AG04450 (cell line): ENCODE data around the genes SLC26A2 and PDGFRB.

- CAGE, long polyA plus RNA, result no peak
- RRBS, result no CpG with 5 or more reads among the region's 6 CpGs
These were observed 13.8 kb downstream of the PDE6A start for GRCh38 chr5:149930598-149931327.

GRCh38 chr5:149938895-149939486 is 5.6 kb downstream of the PDE6A start:
- CAGE, long polyA plus RNA, result no peak
- RRBS, result no CpG with 5 or more reads among the region's 5 CpGs

DNA sequence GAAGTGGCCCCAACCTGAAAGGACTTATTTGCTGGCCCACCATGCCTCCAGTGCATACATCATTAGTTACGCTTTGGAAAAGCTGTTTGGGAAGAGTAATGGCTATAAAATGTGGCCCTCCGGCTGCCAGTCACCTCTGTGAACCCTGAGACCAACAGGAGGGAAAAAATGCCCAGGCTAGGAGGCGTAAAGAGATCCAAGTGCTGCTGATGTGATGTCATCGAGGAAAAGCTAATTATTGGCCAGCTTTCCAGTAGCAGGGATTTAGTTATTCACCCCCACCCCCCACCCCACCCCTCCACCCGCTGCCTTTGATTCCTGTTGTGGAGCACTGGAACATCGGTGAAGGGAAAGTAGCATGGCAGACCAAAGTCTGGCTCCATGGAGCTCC is 2.6 kb upstream of the SLC26A2 start:
- CAGE, long polyA plus RNA, result no peak
- RRBS, result no CpG with 5 or more reads among the region's 6 CpGs

DNA sequence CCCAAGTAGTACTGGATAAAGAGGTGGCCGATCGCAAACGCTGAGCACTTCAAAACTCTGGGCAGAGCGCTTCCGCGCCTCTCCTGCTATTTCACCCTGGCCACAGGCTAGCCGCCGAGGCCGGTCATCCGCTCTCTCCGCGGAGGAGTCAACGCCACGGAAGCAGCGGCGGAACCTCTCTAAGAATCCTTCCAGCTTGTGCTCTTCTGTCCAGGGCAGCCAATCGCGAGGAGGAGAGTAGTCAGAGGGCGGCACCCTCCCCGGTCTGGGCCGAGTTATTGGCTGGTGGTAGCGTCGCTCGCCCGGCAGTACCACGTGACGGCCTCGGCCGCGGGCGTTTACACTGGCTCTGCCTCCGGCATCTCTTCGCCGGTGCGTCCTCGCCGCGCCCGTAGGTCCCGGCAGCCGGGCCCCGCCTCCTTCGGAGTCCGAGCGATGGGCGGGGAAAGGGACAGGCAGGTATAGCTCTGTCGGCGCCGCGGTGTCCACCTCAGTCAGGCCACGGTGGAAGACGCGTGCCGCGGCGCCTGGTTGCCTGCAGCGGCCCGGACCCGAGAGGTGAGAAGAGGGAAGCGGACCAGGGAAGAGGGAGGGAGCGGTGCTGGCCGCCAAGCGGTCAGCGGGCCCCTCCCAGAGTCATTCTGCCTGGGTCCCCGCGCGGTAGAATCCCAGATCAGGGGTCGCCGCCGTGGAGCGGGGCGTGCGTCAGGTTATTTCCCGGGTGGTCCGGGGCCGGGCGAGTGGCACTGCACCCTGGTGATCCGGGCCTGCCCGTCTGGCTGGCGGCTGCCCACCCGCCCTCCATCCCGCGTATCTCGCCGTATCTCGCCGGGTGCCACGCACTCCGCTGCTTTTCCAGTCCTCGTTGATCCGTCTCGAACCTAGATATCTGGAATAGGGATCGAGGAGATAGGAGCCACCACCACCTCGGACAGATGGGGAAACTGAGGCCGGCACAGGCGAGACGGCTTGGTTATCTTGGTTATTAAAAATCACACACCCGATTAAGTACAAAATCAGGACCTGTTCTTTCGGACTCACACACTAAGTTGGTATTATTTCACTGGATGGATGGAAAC is at the start of gene SLC26A2:
Gene SLC26A2 (plus strand): TSS at position 337 of the 1,079 bp plus-strand sequence.
- CAGE, long polyA plus RNA, result no peak
- RRBS, result 2% methylated on average over 21 of the region's 99 CpGs

DNA sequence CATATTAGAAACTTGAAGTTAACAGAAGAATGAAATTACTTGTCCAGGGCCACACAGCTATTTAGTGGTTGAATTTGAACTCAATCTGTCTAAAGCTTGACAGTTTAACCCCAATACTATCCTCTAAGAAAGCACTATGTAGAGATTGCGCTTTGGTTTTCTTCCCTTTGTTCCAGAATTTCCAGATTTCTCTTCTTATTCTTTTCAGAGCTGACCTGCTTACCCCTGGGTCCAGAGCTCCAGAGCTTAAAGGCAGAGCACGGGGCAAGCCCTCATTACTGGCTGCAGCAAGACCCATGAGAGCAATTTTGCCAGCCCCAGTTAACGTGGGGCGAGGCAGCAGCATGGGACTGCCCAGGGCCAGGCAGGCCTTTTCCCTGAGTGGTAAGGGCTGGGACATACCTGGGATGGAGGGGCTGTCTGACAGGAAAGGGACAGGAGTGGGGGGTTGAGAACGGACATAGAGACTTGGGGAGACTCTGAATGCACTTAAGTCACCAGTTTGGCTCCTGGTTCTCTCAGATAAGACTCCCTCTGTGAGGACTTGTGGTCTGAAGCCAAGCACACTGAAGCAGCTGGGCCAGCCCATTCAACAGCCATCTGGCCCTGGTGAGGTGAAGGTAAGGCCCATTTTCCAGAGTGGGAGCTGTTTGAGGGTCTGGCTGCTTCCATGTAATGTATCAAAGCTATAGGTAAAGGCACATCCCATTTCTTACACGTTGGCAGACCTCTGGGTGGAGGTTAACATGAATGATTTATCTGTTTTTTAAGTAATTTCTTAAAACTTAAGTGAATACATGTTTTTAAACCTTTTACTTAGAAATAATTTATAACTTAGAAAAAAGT is 26.2 kb downstream of the HMGXB3 start:
- CAGE, long polyA plus RNA, result no peak
- RRBS, result no CpG with 5 or more reads among the region's 6 CpGs

DNA sequence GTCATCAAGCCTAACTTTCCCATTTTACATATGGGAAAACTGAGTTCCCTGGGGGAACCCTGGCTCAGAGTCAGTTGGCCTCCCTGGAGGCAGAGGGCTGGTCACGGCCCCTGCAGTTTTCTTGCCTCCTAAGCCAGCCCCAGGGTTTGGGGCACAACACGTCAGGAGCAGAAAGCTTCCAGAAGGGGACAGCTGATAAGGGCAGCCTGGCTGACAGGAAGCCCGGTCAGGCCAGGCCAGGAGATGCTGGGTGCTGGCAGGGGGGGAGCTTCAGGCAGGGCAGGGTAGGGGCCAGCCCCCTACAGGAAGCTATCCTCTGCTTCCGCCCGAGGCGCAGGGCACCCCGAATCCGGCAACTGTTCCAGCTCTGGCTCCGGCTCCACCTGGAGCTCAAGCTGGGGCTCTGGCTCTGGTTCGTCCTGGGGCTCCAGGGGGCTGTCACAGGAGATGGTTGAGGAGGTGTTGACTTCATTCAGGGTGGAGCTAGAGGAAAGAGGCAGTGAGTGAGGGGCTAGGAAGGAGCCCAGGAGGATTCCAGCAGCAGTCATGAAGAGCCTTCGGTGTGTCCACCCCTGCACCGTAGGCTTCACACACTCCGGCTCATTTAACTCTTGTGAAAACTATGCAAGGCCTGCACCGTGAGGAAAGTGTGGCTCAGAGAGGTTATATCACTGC is 29.2 kb upstream of the CSF1R start:
- CAGE, long polyA plus RNA, result no peak
- RRBS, result no CpG with 5 or more reads among the region's 14 CpGs

DNA sequence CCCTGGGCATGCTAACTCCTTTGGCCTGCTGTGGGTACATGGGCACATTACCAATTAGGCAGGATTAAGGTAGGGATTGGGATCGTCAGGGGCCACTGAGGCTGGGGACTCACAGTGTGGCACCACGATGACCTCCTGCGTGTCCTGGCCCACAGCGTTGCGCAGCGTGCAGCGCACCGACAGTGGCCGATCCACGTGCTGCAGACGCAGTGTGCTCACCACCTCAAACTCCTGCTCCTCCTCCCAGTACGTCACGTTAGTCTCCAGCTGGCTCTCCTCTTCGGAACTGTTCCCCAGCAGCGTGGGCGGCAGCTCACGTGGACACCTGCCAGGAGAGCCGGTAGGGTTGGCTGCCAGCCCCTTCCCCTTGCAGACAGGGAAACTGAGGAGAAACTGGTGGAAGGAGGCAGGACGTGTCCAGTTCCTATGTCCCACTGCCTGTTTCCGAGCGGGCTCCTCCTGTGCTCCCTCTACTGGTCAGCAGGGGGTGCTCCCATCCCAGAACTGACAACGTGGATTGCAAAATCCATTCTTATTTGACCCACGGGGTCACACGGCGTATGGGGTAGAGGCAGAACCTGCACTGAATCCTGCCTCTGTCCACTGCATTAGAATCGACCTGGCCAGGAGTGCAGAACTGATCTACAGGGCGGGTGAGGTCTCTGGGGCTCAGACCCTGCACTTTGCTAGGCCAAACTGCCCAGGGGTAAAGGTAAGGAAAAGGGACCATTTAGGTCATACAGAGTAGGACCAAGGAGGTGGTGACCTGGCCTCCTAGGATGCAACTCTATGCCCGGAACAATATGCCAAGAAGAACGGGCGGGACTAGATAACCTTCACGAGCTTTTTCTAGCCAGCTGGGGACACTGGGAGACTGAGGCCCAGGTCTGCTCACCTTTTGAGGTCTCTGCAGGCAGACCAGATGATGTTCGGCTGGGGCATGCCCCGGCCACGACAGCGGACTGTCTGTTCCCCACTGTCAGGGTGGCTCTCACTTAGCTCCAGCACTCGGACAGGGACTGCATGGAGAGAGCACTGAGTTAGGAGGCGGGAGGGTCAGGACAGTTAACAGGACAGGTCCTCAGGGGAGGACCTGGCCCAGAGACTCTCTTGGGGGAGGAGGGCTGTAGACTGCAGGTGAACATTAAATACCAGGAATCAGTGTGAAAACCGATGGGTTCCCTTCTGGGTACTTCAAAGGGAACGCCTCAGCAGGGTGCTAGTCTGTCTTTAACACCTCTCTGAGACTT is 25.6 kb downstream of the PDGFRB start:
- CAGE, long polyA plus RNA, result no peak
- RRBS, result no CpG with 5 or more reads among the region's 39 CpGs

DNA sequence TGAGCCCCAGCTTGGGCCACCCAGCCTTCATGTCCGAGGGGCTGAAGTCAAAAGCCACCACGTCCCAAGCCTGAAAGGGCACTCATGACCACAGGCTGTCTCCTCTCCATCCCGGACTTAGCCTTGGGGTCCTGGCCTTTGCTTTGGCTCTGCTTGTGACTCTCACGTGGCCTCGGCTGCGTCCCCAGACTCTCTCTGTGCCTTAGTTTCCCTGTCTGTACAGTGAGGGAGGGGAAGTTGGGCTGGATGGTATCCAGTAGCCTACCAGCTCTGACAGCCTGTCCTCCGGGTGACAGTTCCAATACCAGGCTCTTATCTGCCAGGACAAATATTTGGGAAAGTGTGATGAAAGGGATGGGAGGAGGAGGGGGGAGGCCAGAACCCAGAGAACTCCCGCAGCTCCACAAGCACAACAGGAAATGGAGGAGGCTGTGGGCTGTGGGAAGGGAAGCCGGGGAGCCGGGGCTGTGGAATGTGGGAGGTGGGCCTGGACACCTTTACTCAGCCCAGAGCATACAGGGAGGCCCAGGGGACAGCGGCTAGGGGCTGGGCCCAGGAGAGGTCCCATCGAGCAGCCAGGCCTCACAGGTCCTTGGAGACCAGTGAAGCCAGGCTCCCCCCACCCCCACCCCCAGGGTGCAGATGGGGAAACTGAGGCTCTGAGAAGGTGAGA is 18.4 kb downstream of the PDGFRB start:
- CAGE, long polyA plus RNA, result no peak
- RRBS, result no CpG with 5 or more reads among the region's 12 CpGs

DNA sequence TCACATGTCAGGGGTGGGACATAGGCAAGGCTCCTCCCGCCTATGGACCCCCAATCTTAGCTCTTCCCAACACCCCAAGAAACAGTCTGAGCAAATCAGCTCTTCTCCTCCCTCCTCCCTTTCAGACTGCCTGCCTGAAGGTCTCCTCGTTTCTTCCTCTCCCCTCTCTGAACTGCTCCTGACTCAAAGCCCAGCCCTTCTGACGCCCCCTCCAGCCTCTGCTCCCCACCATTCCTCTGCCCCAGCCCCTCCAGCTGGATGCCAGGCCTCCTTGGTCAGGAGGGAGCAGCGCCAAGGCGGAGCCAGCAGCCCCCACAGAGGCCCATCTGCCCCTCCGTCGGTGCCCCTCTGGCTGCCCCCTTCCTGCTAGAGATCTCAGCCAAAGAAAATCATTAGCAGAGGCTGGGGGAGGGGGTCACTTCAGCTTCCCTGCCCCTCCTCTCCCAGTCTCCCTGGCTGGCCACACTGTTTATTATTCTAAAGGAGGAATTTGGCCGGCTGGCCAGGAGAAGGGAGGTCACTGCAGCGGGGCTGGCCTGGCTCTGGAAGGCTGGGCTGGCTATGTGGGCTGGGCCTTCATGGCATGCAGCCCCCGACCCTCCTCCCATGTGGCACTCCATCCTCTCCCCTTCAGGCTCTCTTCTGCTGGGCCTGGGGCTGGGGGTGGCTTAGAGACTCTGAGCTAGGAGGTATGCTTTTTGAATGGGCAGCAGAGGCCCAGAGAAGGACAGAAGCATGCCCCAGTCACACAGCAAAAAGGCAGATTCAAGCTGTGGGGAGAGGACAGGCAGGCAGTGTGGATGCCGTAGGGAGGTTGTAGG is 17.0 kb downstream of the PDGFRB start:
- CAGE, long polyA plus RNA, result no peak
- RRBS, result no CpG with 5 or more reads among the region's 11 CpGs

GRCh38 chr5:150152362-150153039 is 3.1 kb downstream of the PDGFRB start:
- CAGE, long polyA plus RNA, result no peak
- RRBS, result no CpG with 5 or more reads among the region's 5 CpGs

GRCh38 chr5:150155352-150156560 is at the start of gene PDGFRB:
TSS of gene PDGFRB (minus strand) at chr5:150155845.
- CAGE, long polyA plus RNA, result start-site peak on the minus strand at chr5:150155625-150155846, 2,616 and 1,680 reads in 2 replicates
- RRBS, result no CpG with 5 or more reads among the region's 29 CpGs

DNA sequence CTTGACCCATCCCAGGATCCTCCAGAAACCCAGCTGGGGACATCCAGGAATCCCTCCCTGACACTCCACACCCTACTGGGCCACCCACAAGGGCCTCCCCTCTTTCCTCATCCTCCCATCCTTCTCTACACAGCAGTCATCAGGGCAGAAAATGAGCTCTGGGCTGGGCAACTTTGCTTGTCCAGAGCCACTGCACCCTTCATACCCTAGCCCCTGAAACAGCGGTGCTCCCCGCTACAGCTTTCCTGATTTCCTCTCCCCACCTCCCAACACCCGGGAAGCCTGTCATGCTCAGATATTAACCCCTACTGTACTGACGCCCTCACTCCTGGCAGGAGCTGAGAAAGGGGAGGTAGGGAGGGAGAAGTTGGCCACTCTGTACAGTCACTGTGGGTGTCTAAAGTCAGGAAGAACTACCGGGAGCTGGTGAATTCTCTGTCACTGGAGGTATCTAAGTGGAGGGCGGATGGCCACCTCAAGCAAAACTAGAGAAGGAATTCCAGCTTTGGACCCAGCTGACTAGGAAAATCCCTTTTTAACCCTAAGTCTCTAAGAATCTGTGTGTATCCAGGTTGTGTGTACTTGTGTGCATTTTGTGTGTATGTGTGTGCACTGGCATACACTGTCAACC is 760 bp downstream of the CAMK2A start:
- CAGE, long polyA plus RNA, result no peak
- RRBS, result no CpG with 5 or more reads among the region's 6 CpGs

- CAGE, long polyA plus RNA, result no peak
- RRBS, result no CpG with 5 or more reads among the region's 1 CpG
These were observed 26.1 kb downstream of the TCOF1 start for GRCh38 chr5:150383641-150383940.

DNA sequence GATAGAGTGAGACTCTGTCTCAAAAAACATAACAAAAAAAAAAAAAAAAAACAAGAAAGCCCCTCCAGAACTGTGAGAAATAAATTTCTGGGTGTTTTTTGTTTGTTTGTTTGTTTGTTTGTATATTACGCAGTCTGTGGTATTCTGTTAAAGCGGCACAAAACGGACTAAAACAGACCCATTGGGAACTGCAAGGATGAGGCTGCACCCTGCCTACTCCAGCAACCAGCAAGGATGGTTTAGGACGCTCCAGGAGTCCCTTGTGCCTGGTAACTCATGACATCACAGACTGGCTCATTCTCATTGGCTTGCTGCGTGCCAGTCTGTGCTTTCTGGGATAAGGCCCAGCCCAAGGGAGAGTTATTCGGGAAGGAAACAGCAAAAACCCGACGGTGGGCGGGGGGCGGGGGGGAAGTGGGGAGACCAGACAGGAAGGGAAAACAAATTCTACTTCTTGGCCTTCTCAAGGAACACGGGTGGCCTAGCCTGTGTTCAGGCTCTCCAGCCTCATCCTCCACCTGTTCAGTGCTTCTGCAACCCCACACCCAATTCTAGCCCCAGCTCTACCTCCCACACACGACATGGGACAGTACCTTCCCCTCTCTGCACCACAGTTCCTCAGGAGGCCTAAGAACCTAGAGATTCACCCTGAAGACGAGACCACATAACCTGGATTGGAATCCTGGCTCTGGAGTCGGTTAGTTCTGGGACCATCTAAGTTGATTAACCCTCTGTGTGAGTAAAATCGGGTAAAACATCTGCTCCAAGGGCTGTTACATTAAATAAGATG is 2.8 kb downstream of the CD74 start:
- CAGE, long polyA plus RNA, result no peak
- RRBS, result no CpG with 5 or more reads among the region's 15 CpGs

DNA sequence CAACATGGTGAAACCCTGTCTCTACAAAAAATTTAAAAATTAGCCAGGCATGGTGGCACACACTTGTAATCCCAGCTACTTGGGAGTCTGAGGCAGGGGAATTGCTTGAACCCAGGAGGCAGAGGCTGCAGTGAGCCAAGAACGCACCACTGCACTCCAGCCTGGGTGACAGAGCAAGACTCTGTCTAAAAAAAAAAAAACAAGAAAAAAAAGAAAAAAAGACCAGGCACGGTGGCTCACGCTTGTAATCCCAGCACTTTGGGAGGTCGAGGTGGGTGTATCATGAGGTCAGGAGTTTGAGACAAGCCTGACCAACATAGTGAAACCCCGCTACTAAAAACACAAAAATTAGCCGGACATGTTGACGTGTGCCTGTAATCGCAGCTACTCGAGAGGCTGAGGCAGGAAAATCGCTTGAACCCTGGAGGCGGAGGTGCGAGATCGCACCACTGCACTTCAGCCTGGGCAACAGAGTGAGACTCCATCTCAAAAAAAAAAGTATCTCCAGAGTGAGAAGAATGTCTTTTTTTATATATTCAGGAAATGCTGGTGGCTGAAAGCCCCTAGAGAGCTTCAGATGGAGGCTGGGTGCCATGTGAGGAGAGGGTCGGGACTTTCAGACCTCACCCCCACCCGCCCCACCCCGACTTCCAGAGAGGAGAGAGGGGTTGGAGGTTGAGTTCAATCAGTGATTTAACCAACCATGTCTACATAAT is 1.6 kb upstream of the CD74 start:
- CAGE, long polyA plus RNA, result no peak
- RRBS, result no CpG with 5 or more reads among the region's 16 CpGs

GRCh38 chr5:150489825-150490654 is 17.9 kb upstream of the NDST1 start:
- CAGE, long polyA plus RNA, result no peak
- RRBS, result no CpG with 5 or more reads among the region's 7 CpGs

- CAGE, long polyA plus RNA, result no peak
- RRBS, result no CpG with 5 or more reads among the region's 9 CpGs
These were observed 27.0 kb downstream of the NDST1 start for GRCh38 chr5:150534816-150535357.

DNA sequence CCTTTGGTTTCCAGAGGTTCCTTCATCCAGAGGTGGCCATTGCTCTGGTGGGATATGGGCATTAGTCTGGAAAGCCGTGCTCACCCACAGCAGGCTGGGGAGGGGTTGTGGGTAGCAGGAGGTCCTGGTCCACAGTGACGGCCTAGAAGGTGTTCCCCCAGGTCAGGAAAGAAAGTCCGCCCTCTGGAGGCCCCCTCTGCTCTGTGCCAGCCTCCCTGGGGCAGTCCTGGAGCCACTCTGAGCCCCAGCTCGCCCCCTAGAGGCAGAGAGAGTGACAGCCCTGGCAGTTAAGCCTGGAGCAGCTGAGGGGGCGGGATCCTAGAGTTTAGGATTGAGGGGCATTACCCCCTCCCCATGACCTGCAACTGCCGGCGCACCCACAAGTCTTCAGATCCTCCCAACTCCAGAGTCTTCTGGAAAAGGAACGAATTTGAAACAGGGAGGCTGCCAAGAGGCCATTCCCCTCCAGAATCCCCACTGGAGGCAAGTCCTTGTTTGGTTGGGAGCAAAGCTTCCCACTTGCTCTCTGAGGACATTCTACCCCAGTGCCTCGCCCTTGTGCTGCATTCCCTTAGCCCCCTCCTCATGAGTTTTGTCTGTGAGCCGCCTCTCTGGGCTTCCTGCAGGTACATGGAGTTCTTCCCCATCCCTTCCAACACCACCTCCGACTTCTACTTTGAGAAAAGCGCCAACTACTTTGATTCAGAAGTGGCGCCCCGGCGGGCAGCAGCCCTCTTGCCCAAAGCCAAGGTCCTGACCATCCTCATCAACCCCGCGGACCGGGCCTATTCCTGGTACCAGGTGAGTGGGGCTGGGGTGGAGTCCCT is 37.0 kb downstream of the NDST1 start:
- CAGE, long polyA plus RNA, result no peak
- RRBS, result 96% methylated on average over 5 of the region's 18 CpGs

DNA sequence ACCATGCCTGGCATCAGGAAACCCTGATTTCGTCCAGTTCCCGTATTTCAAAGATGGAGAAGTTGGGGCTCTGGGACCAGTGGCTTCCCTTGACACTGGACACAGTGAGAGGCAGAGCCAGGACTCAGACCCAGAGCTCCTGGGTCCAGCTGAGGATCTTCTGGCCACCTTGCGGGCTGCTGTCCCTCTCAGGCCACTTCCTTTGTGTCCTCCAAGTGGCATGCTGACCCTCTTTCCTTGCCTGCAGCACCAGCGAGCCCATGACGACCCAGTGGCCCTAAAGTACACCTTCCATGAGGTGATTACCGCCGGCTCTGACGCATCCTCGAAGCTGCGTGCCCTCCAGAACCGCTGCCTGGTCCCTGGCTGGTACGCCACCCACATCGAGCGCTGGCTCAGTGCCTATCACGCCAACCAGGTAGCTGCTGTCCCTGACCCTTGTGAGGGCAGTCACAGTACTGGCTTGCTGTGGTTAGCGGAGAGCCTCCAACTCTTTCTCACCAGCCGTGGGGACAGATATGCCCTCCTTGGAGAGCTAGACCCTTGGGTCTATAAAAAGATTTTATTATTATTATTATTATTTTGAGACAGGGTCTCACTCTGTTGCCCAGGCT is 40.1 kb downstream of the NDST1 start:
- CAGE, long polyA plus RNA, result no peak
- RRBS, result no CpG with 5 or more reads among the region's 17 CpGs

DNA sequence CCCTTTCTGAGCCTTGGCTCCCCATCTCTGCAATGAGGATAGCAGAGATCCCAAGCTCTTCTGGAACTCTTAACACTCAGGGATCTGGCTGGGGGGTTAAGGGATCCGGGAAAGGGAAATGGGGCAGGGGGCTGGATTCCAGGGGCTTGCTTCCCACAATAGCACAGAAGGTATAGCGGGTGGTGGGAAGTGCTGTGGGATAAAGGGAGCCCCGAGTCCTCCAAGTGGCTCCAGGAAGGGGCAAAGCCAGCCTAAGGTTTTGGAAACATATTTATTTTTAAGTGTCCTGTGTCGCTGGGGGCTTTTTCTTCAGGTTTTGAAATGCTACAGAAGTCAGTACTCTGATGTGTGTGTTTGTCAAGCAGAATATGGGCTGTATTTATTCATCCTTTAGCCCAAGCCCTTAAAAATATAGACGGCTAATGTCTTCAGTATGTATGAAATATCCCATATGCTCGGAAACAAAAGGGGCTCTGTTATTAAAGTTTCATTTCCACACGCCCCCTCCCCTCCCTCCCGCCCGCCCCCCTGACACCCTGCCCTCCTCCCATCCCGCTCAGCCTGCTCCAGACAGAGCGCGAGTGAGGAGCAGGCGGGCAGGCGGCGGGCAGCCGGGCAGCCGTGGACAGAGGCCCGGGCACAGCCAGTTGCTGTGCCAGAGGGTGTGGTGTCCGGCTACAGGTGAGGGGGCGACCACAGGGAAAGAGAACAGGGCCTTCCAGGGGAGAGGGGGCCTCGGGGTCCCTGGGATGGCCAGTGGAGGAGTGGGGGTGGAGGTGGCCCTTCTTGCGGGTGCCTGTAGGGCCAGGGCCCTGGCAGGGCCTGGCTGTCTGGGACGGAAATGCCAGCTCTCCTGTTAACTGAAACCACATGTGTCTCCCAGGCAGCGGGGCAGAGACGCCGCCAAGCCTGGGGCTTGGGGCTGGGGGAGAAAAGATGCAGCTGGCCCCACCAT is 39.7 kb upstream of the SYNPO start:
- CAGE, long polyA plus RNA, result no peak
- RRBS, result 7% methylated on average over 1 of the region's 26 CpGs